SJCRH30 (cell line): Measurements from ENCODE around the genes BABAM1 and DDA1.

- RAMPAGE, long total RNA = no peak
Observed at GRCh38 chr19:16895787-16896753, 7.3 kb downstream of the F2RL3 start.

GRCh38 chr19:17052847-17053474 lies 22.3 kb downstream of the HAUS8 start:
- RAMPAGE, long total RNA = no peak

DNA sequence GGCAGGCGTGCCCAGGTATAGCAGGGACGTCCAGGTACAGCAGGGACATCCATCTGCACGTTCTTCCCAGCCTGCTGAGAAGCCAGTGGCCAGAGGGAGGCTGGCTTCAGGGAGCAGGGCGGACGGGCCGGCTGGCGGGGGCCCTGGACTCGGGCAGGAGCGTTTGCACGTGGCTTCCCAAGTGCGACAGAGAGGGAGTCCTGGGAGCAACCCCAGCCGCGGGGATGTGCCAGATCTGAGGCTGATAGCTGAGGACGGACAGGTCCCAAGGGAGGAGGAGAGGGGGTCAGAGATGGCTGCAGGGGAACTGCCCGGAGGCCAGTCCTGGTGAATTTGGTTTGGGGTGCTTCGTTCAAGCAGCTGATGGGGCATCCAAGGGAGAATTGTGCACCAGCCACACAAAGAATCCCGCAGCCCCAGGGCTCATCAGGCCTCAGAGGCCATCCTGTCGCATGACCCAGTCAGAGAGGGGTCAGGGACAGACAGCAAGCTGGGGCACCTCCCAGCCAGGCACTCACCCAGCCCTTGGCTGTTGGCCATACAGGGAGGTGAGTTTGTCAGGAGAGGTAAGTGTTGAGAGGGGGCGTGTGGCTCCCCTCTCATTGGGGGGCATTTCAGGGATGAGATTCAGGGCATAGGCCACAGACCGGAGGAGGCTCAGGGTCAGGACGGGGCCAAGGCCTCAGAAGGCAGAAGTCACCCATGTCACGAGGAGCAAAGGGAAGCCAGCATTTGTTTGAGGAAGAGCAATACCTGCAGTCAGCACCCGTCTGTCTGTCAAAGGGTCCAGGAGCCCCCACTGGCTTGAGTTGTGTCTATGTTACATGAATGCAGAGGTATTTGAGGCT lies 37.0 kb downstream of the MYO9B start:
- RAMPAGE, long total RNA = no peak

GRCh38 chr19:17138536-17138846 lies 62.9 kb downstream of the MYO9B start:
- RAMPAGE, long total RNA = no peak

- RAMPAGE, long total RNA = no peak
Observed at GRCh38 chr19:17260728-17261268, 3.7 kb downstream of the USHBP1 start.

DNA sequence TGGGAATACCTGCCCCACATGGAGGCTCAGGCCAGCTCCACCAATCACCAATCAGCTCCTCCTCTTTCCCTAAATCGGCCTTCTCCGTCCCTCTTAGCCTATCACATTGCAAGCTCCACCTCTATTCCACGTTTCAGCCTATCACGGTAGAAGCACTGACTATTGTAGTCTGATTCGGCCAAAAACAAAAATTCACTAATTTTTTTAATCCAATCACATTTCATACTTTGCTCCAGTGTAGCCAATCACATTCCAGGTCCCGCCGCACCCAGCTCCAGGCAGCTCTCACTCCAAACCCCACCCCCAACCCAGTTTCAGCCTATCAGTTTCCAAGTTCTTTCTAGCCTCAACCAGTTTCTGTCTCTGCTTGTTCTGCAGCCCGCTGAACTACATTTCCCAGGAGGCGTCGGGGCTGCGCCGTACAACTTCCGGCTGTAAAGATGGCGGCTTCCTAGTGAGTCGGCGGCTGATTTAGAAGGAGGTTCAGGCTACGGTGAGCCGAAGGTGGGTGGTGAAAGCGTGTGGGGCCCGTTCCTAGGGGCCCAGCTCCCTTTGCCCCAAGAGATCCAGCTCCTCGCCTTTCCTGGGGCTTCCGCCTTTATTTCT lies at the start of gene BABAM1:
TSS of gene BABAM1 (plus strand) at position 420 of the 606 bp plus-strand sequence.
- RAMPAGE, long total RNA = start-site peak on the plus strand centred at position 434 of the sequence, 47 bp wide, 189 and 125 reads in 2 replicates

DNA sequence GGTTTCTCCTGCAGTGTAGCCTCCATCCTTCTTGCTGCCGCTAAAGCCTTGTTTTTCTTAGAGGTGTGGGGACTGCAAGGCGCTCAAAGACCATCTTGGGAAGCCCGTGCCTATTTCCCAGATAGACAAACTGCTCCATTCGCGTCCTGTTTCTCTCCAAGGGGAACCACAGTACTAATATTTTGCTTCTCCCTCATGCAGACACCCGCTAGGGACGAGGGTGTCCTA lies 301 bp downstream of the BABAM1 start:
- RAMPAGE, long total RNA = no peak

- RAMPAGE, long total RNA = no peak
Observed at GRCh38 chr19:17271281-17271727, 4.1 kb downstream of the BABAM1 start.

DNA sequence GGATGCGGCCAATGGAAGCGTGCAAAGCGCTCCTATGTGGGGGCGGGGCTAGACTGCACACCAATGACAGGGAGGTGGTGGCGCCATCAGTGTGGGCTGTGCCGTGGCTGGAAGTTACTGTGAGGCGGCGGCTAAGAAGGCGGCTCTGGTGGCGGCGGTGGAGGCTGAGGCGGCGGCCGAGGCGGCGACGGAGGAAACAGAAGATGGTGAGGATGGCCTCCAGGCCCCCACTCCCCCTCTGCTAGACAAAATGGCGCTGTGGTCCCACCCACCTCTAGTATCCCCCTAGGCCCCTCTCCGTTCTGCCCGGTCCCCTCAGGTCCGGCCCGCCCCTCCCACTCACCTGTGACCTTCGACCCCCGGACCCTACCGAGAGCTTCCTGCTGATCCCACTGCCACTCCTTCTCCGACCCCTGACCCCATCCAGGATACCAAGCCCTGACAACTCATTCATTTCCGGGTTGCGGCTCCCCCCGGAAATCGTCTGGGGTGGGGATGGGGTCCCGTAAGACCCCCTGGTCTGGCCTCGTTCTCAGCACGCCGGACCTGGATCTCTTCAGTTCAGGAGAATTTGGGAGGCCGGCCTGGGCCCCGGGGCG lies at the start of gene DDA1:
TSS of gene DDA1 (plus strand) at position 112 of the 599 bp plus-strand sequence.
- RAMPAGE, long total RNA = start-site peak on the plus strand centred at position 122 of the sequence, 42 bp wide, 402 and 100 reads in 2 replicates

- RAMPAGE, long total RNA = no peak
Observed at GRCh38 chr19:17323090-17323882, 11.4 kb downstream of the ANO8 start.

DNA sequence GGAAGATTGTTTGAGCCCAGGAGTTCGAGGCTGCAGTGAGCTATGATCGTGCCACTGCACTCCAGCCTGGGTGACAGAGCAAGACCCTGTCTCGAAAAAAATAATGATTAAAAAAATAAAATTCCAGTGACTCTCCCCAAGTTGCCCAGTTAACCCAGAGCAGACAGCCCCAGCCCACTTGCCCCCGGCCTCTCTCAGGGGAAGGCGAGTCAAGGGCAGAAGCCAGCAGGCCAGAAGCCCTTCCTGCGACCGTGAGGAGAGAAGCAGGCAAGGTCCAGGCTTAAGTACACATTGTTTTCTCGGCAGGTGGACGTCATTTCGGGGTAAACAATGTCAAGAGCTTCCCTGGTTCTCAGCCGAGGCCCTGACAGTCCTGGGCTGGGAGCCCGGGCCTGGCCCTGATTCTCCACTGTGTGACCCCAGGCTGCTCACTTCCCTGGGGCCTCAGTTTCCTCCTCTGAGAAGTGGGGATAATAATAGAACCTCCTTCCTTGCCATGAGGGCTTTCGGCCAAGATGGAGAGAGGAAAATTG lies 19.5 kb downstream of the PLVAP start:
- RAMPAGE, long total RNA = no peak

GRCh38 chr19:17412786-17412982 lies 7.2 kb upstream of the MVB12A start:
- RAMPAGE, long total RNA = no peak

DNA sequence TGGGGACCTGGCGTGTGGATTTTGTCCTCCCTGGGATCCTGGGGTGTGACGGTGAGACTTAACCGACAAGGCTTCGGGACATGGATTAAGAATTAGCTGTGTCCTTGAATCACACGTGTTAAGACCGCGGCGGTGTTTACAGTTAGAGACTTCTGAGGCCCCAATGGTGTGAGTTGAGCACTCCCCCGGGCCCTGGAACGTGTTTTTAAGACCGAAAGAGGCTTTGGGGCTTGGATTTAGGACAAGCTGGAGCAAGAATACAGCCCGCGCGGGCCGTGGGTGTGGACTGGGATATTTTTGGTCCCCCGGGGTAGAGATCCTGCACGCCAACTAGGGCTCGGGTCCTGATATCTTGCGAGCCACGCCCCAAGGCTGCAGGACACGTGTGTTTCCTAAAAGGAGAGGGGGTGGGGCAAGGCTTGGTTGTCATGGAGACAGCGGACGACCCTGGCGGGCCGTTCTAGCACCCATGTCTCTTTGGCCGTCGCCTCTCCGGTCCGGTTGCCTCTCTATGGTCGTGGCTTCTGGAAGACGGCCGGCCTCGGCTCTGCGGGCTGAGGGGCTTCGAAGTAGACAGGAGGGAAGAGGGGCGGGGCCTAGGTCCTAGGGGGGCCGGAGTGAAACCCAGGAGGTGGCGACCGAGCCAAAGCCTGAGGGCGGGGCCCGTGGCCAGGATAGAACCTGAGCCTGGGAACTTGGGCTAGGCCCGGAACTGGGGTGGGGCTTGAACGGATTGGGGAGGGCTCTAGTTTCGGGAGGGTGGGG lies 1.0 kb upstream of the SLC27A1 start:
- RAMPAGE, long total RNA = no peak

- RAMPAGE, long total RNA = no peak
Observed at GRCh38 chr19:17482653-17483380, 12.5 kb downstream of the SLC27A1 start.

GRCh38 chr19:17489002-17489778 lies 18.9 kb downstream of the SLC27A1 start:
- RAMPAGE, long total RNA = no peak

- RAMPAGE, long total RNA = no peak
Observed at GRCh38 chr19:17522799-17523744, 4.0 kb upstream of the NIBAN3 start.

DNA sequence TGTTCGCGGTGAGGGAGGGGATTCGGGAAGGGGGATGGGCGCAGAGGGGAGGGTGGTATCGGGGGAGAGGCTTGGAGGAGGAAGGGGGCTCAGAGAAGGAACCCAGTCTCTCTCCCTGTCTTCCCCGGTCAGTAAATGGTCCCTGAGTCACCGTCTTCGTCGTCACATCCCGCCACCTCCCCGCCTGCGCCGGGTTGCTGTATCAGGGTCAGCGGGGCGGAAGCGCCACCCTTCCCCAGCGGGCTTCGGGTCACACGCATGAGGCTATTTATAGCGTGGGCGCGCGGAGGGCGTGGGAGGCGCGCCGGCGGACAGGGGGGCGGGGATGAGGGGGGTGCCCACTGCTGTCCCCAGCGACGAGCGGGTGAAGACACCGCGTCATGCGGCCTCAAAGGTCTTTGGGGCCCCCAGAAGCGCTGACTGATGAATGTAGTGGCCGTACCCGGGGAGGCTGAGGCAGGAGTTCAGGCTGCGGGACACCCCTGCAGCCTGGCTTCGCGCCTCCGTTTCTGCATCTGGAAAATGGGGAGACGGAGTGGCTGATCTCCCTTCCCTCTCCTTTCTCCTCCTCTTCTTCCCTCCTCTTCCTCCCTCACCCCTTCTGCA lies 7.9 kb downstream of the UNC13A start:
- RAMPAGE, long total RNA = no peak

- RAMPAGE, long total RNA = no peak
Observed at GRCh38 chr19:17686024-17686627, 2.0 kb downstream of the UNC13A start.

- RAMPAGE, long total RNA = no peak
Observed at GRCh38 chr19:17719647-17720454, 571 bp downstream of the MAP1S start.

DNA sequence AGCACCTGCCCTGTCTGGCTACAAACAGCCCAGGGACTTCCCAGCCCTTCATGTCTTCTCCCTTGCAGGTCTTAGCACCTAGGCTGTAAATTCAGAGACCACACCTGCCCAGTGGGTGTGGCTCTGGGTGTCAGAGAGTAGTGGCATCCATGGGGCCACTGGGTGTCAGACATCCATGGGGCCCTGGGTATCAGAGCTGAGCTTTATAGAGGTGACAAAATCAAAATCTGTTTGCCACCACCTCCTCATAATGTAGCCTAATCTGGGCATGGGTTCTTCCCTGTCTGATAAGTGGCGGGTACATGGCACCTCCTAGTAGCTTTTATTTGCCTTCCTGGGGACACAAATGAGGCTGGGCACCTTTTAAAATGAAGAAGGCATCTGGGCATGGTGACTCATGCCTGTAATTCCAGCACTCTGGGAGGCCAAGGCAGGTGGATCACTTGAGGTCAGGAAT lies 4.6 kb upstream of the B3GNT3 start:
- RAMPAGE, long total RNA = no peak